Colon Carcinoma Metastatic in the Brain (tissue), 2 donors: Measurements from ENCODE around the genes SERAC1 and TULP4.

DNA sequence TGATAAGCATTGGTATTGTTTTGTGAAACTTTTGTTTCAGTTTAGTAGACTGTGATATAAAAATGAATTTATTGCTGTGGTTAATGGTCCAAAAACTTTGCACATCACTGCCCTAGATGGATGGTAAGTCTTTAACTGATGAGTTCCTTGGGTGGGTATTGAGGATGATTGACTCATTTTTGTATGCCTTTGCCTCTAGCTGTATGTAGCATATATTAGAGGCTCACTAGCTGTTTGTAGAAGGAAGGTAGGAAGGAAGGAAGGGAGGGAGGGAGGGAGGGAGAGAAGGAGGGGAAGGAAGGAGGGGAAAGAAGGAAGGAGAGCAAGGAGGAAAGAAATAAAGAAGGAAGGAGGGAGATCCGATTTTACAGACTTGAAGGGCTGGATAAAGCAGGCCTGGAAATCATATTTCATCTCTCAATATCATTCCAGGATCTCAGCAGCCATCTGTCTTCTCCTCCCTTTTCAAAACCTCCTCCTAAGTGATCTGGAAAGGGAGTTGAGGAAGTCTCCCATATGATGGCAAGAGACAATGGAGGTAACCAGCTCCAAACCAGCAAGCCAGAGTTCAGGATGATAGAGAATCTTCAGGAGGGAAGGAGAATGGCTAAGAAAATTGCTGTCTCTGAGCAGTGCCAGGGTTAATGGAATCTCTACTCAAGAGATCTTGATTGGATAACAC is 48.5 kb downstream of the ZDHHC14 start:
- PRO-cap, 2 experiments = no peak in any of the 2 experiments

DNA sequence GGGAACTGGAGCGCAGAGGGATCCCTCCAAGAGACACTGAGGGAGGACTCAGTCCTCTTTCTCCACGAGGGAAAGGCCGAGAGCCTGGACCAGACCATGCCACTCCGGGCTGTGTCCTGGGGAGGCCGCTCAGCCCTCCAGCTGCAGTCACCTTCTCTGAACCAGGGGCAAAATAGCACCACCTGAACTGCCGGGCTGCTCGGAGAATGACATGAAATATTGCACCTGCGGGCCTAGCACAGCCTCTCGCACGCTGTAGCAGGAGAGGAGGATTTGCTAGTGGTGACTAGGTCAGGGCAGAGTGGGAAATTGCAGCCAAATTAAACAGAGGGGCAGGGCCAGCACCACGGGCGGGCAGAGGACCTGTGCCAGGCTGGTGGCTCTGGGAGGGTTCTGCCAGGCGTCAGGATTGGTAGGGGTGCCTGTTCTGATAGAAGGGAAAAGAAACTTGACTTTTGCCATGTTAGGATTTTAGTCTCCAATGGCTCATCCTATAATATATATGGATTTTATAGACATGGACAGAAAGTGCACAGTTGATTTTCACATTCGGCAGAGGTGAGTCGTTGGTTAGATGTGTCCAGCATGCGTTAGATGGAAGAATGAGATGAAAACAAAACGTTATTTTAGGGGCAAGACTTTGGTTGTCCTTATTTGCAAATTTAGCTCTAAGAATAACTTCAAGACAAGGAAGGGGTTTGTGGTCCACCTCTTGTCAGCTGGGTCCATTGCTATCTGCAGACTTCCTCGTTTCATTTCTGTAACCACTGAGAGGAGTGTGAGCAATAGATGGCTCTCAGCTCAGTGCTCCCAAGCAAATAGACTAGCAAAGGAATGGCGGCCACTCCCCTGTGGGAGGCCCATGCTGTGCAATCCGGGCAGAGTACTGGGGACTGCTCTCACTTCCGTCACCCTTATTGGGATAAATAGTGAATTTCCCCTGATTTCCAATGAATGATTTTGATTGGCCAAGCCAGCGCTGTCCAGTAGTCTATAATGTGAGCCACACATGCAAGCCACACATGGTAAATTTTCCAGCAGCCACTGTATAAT is 176.3 kb downstream of the ZDHHC14 start:
- PRO-cap, 2 experiments = no peak in any of the 2 experiments

DNA sequence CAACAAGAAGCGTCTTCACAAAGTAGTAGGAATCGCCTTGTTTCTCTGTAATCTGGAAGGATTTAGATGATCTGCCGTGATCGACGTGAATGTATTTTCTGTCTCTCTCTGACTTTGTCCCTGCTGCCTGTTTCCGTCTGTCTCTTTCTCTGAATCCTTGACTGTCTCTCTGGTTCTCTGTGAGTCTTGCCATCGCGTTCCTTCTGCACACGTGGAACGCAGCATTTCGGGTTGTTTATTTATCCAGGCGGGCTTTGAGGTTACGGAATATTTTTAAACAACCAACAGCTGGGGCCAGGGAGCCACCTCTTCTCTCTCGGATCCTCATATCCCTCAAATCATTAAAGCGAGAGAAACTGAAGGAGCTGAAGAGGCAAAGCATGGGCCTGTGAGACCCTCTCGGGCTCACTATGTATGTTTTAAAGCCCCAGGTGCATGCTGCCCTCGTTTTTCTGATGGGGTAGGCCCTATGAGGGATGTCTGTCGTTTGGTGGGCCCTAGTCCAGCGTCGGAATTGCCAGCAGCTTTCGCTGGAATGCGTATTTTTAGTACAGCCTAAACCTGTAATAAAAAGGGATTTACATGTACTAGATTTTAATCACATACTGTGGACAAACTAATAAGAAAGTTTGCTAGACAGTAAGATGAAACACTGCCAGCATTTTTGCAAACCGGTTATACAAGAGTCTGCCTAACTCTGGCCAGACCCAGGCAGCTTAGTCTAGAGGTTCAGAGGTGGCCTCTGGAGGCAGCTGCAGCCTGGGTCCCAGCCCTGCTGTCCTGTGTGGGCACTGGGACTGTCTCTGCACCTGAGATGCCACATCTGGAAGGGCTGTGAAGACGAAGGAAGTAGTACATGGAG is 216.1 kb downstream of the ZDHHC14 start:
- PRO-cap, 2 experiments = no peak in any of the 2 experiments

- PRO-cap, 2 experiments = no peak in any of the 2 experiments
Measured at GRCh38 chr6:157752519-157753238, 70.4 kb upstream of the SNX9 start.

DNA sequence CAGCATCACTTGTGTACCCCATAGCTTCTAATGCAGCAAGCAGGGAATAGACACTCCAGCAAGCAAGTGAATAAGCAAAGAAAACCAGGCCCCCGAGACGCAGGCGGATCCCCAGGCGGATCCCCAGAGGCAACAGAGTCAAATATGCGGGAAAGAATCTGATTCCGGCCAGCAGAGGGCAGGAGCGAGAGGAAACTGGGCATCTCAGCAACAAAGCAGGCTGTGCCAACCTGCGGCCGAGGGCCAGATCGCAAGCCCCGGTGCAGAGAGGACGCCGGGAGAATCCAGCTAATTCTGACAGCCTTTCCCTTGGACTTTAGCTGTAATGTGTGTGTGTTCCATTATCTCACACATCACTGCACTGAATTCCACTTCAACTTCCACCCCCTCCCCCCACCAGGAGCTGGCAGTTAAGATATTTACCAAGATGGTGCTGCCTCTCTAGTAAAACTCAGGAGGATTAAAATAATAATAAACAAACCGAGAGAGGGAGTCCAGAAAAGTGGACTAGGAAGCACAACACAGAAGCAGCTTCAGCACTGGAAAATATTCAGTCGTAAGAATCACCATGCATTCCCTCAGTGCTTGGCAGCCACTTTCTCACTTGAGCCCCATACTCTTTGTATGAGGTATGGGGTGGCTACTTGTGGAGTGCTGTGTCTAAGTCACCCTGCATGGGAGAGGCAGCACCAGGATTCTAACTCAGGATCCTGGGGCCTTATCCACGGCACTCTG is 66.2 kb upstream of the SNX9 start:
- PRO-cap, 2 experiments = no peak in any of the 2 experiments

DNA sequence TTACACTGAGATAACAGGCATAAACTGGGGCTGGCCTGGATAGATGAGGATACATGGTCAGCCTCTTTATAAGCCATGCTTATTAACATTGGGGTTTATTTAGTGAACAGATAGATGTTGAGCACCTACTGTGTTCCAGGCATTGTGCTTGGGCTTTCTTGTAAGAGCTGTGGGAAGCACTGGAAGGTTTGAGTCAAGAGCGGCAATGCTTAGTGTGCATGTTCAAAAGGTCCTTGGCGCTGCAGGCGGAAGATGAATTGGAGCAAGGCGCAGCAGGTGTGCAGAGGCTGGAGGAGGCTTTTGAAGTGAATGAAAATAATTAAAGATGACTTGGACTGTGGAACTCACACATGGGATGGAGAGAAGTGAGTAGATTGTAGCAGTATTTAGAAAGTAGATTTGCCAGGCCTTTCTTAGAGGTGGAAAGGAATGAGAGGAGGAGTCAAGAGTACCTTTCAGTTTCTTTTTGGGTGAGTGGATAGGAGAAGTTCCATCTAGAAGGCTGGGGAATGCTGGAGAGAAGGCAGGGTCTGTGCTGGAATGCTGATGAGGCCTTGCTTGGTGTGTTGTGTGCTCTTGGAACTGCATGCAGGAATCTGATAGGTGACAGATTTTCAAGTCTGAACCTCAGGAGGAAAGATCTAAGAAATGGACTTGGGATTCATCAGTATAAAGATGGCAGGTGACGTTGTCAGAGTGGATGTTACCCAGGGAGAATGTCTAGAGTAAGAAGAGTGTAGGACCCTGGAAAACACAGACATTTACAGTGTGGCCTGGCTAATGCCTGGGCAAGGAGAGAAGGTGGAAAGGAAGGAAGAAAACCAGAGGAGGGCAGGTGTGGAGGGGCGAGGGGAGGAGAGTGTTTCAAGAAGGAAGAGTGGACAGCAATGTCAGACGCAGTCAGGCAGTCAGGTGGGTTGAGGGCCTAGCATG is 26.5 kb downstream of the SNX9 start:
- PRO-cap, 2 experiments = no peak in any of the 2 experiments

DNA sequence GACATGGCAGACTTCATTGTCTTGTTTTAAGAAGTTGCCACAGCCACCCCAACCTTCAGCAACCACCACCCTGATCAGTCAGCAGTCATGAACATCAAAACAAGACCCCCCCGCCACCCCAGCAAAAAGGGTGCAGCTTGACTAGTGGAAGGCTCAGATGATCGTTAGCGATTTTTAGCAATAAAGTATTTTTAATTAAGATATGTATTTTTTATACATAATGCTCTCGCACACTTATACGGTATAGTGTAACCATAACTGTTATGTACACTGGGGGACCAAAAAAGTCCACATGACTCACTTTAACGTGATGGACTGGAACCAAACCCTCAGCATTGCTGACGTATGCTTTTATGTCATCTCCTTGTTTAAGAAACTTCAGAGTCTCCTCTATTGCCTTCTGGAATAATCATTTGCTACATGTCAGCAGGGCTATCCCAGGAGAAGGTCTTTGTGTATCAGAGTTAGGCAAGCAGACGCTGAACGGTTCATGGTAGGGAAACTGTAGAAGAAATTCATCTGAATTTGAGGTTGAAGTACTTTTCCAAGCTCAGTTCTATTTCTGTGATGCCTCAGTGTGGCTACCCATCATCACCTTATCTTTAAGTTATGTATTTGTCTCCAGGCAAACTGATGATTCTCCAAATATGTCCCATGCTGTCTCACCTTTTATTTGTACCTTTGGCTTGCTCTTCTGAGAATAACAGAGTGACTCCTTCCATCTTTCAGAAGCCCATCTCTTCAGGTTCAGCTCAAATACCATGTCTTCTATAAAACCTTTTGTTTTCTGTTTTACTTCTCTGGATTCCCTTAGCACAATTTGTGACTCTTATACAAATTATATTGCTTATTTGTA is 60.2 kb downstream of the SNX9 start:
- PRO-cap, 2 experiments = no peak in any of the 2 experiments

DNA sequence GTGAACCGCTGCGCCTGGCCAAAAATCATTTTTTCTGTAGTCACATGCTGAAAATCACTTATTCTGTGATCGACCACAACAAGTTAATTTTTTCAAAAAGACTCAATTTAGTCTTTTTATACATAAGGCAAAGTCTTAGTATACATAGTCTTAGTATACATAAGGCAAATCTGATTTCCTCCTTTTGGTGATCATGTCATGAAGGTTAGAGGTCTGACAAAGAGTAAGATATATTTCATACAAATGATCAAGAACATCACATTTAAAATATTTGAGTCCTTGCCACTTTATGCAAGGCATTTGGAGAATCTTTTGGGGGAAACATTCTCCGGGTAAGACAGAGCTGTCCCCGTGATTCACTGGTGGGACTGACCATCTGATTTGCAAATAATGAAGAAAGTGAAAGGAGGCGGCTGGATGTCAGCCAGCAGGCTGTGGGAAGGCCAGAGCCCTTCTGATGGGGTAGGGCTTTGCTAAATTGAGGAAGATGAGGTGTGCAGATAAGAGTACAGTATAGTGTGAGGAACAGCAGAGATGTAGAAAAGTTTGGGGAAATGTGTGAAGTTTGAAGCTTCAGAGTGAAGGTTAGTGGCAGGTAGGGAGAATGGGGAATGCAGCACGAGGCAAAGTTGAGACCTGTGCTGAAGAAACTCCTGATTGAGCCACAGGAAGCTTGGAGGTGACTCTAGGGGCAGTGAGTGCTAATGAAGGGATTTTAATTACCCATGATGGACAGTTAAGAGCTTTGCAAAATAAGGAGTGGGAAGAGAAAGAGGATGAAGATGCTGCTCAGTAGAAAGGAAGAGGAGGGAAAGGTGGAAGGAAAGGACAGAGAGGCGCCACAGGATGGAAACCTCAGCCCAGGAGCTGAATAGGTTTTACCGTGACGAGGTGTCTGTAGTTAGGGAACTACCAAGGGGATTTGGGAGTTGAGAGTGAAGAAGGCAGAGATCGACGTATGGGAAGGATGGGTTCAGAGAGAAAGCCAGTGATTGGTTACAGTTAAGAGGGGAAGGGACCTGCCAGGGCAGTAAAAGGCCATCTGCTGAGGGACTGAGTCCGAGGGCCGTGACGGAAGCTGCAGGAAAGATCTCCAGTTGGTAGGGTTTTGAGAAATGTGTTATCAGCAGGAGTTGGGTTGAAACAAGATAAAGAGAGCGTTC is 68.6 kb downstream of the SNX9 start:
- PRO-cap, 2 experiments = no peak in any of the 2 experiments

- PRO-cap, 2 experiments = no peak in any of the 2 experiments
Measured at GRCh38 chr6:157935479-157936249, 46.0 kb upstream of the SYNJ2 start.

DNA sequence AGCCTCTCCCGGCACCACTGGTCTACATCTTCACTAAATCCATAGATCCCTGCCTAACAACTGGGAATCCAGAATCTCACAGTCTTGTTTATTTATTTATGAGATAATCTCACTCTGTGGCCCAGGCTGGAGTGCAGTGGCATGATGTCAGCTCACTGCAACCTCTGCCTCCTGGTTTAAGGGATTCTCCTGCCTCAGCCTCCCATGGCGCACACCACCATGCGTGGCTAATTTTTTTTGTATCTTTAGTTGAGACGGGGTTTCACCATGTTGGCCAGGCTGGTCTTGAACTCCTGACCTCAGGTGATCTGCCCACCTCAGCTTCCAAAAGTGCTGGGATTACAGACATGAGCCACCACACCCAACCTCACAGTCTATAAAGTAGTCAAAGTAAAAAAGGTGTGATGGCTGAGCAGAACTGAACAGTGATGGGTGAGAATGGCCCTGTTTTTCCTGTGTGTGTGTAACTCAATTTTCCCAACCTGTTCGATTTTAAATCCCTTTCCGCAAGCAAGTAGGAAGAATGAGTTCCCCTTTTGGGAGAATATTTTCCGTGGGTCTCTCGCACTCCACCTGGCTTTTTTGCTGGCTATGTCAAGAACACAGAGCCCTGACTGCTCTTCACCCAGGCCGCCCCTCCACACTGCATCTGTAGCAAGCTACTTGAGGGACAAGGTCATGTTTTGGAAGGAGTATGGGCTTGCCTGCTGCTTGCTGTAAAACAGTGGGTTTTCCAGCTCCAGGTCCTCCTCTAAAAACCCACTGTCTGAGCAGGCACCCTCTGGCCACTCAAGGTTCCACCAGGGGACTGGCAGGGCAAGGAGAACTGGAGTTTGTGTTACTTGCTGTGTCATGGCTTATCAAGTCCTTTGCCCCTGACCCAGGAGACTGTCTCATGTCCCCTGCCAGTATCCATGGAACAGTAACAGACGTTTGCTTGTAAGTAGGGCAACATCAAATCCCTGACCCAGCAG is 35.8 kb upstream of the SYNJ2 start:
- PRO-cap, 2 experiments = no peak in any of the 2 experiments

GRCh38 chr6:157954074-157955331 is 27.2 kb upstream of the SYNJ2 start:
- PRO-cap, 2 experiments = peak in 2 of 2 experiments; most common plus-strand start chr6:157954399 (in 2); most common minus-strand start chr6:157954234 (in 1)

- PRO-cap, 2 experiments = no peak in any of the 2 experiments
Measured at GRCh38 chr6:157985289-157985871, 3.7 kb downstream of the SYNJ2 start.

- PRO-cap, 2 experiments = no peak in any of the 2 experiments
Measured at GRCh38 chr6:157991012-157991587, 9.4 kb downstream of the SYNJ2 start.

DNA sequence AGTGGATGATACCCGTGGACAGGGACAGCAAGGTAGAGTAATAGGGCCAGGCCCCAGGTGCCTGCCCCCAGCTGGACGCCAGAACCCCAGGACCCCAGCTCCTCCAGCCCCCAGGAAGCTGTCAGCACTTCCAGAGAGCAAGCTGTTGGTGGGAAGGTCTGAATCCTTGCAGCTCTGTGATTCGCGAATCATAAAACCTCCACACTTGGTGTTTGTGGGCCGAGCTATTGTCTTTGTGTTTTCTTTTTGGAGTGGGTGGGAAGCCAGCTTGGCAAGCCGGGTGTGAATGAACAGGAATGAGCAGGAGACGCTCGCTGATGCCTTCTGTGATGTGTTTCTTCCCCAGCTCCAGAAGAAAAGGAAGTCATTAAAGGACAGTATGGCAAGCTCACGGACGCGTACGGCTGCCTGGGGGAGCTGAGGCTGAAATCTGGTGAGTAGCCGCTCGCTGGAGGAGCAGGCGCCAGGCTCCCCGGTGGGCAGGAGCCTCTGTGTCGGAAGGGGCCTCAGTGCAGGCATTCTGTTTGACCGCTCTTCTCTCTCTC is 35.3 kb downstream of the SYNJ2 start:
- PRO-cap, 2 experiments = no peak in any of the 2 experiments

- PRO-cap, 2 experiments = no peak in any of the 2 experiments
Measured at GRCh38 chr6:158046692-158047470, 65.2 kb downstream of the SYNJ2 start.

GRCh38 chr6:158080935-158081656 is 87.0 kb downstream of the SERAC1 start:
- PRO-cap, 2 experiments = no peak in any of the 2 experiments

DNA sequence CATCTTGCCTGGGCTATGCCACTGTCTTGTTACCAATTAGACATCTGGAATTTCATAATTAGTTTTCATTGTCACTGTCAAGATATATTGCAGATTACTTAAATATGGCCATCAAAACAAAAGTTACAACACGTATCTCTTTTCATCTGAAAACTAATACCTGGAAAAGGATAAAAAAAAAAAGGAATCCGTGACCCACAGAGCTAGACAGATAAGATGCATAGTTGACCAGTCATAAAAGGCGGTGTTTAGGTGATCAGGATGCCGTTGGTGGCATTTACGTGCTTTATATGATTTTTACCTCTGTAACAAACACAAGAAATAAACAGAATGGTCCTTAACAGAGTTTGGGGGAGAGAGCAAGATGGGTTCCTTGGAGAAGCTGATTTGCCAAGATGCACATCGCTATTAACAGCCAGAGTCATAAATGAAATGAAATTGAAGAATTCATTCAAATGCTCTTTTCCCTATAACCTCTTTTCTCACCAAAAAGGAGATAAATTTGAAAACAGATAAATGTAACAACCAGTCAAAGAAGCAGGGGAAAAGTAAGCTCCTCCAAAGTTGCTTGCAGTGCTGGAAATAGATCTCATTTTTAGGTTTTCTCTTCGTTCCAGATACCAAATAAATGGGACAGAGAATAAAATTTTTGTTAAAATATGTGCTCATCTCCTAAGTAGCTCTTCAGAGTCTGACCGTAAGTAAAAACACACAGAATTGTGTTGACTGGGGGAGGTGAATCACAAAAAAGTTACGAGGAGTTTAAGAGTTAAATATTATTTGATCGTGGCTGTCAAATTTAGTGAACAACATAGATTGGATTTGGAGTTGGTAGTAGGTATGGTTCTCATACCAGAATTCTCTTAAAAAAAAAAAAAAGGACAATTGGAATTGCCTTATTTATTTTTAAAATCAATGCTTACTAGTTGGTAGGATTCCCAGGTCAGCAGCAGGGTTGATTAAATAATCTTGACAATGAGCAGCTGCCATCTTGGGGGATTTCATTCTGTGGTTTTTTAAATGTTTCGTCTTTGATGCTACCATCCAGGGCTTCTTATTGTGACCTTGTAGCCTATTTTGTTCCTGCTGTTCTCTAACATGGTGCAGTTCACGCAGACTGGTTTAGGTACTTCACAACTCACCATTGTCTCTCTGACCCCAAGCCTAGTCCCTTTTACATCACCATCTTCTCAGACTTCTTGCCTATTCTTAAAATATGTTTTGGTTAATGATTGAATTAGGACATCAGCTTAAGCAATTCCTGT is 70.0 kb downstream of the SERAC1 start:
- PRO-cap, 2 experiments = no peak in any of the 2 experiments

DNA sequence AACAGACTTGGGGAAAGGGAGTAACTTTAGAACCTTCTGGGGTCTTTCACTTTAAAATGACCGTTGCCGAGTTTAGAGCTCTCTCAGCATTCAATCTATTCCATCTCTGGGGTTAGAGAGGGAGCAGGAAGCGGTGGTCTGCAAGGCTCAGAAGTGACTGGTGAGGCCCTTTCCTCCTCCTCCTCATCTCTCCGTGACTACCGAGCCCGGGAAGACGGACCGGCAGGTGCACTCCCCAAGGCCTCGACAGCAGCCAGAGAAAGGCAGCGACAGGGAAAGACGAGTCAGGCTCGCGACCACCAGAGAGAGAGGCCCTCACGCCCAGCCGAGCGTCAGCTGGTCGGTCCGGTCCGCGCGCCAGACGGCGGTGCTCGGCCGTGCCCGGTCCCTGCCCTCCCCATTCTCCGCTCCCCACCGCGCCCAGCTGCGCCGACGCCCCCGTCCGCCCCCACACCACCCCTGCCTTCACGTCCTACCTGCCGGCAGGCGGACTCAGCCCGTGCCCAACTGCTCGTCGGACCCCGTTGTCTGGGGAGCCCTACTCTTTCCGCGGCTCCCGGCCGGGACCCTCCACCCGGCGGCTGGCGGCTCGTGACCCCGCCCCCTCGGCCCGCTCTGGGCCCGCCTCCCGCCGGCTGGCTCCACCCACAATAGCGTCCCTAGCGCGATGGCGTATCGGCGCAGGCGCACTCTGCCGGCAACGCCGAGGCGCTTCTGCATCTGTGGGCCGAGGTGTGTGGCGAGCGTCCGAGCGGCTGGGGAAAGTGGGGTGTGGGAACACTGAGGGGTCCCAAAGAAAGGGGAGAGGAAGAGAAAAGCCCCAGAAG is at the start of gene SERAC1:
TSS of gene SERAC1 (minus strand) at position 599 of the 827 bp plus-strand sequence.
- PRO-cap, 2 experiments = peak in 2 of 2 experiments; most common plus-strand start position 725 of the sequence (in 1); most common minus-strand start position 583 of the sequence (in 2)

DNA sequence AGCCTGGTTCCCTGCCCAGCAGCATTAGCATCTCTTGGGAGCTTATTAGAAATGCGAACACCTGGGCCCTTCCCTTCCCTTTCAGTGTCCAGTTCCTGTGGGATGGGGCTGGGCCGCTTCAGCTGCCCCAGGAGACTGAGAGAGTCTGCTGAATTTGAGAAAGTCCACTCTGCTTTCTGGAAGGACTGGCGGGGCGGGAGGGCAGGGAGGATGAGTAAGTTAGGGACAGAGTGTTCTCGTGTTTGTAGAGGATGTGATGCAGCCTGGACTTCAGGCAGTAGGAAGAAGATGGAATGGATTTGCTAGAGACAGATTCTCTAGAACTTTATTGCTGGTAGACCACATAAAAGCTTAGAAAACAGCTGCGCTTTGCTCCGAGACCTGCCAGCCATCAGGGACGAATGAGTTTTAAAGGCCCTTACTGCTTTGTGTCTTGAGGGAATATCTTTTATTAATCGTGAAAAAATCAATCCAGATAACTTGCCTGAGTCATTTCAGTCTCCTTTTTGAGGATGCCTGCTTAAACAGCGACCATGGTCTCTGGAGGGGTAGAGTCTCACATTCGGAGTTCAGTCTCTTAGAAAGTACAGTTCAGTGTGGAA is 994 bp upstream of the TULP4 start:
- PRO-cap, 2 experiments = no peak in any of the 2 experiments

DNA sequence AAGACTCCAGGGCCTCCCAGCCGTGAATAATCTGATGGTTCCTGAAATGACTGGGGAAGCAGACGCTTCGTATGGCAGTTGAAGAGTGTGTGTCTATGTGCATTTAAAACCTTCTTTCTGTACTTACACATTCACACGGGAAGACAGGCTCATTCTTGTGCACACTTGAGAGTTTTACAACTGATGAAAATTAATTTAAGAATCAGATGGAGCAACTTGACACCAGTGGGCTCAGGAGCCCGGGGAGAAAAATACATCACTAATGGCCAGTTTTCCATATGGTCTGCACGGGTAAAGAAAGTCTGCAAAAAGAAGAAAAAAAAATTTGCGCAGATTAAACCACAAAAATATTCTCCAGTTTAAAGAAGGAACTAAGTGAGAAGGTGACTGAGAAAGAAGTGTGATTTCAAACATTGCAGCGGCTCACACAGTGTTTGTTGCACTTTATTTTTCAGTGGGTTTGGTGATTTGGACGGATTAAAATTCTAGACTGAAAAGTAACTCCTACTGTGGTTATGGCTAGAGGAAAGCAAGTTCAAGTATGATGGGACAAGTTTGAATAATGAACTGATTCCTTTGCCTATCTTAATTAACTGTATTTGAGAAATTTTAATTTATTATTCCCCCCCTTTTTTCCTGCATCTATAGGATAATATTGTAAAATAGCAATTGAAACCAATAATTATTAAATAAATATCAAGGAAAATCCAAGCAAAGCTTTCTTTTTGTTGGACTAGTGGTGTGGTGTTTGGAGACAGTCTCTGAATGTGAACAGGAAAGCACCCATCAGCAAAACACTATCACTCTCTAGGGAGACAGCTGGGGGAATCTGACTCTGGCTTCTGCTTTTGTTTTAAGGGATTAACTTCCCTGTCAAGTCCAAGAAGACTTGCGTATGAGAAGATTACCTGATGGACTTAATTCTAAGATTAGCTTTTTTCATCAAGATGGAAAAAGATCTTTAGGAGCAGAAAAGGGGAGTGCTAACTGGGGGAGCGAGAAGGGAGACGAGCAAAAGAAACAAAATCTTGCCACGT is at the start of gene TULP4:
TSS of gene TULP4 (plus strand) at position 409 of the 1,037 bp plus-strand sequence.
- PRO-cap, 2 experiments = no peak in any of the 2 experiments